ENCODE results near the genes CLDN18 and FOXL2.

DNA sequence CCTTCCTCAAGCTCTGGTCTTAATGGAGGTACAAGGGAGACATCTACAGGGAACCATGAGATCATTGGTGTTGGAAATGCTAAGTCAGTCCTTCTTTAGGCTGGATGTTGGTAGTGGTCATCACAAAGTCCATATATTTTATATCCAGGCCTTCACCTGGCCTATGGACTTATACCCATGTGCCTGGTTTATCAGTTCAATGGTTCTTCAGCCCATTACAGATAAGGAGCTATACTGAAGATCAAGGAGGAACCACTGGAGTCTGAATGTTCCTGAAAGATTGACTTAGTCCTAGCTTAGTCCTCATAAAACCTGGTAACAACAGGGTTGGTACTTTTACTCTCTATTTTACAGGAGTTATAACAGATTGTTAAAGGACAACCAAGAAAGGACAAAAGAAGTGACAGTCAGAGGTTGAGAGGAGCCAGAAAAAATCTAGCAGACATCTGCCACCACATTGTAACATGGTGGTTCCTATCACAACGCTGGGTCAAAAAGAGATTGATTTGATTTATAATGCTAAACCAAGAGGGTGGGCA lies 134.8 kb downstream of the STAG1 start:
- CAGE, long polyA plus RNA = no peak
- RRBS = no CpG with 5 or more reads among the region's 1 CpG

GRCh38 chr3:136818060-136818801 lies 695 bp upstream of the SLC35G2 start:
- CAGE, long polyA plus RNA = no peak
- RRBS = no CpG with 5 or more reads among the region's 11 CpGs

DNA sequence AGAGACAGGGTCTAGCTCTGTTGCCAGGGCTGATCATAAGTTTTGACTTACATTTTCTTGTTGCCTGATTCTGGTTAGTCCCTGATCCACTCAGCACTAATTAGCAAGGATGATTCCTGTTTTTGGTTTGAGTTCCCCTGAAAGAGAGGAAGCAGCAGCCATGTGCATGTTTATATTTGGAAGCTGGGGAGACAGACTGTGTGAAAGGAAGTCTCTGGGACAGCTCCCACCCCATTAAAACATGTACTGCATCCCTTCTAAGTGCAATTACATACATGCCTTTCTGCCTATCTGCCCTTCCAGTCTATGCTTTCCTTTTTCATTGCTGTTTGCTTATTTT lies 3.6 kb upstream of the NCK1 start:
- CAGE, long polyA plus RNA = no peak

GRCh38 chr3:136860596-136861107 lies 1.4 kb upstream of the NCK1 start:
- CAGE, long polyA plus RNA = no peak
- RRBS = no CpG with 5 or more reads among the region's 5 CpGs

- CAGE, long polyA plus RNA = no peak
- RRBS = no CpG with 5 or more reads among the region's 3 CpGs
Measured at GRCh38 chr3:136893631-136894203, 31.7 kb downstream of the NCK1 start.

GRCh38 chr3:138009649-138010544 lies at the start of gene CLDN18:
Gene CLDN18 (plus strand): TSS chr3:138010165.
- CAGE, long polyA plus RNA = no peak
- RRBS = 92% methylated on average over 4 of the region's 41 CpGs

DNA sequence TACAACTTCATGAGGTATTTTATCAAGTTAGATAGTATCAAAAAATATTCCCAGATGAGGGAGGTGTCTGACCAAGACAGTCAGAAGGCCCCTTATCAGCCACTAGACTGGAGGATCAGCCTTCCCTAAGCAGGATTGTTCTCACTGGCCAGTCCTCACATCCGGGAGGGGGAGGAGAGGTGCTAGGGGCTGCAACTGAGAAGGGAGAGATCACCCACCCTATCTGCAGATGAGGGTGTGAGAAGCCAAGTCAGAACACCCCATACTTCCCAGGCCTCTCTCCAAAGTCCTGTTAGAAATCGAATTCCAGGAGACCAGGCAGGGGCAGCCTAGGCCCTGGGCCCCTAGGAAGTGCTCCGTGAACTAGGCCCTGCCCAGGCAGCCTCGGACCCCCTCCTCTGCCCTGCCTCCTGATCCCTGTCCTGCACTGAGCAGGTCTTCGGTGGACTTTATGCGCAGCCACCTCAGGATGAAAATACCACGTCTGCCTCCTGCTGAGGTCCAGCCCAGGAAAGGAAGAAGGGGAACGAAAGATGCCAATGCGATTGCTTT lies 980 bp downstream of the DZIP1L start:
- CAGE, long polyA plus RNA = no peak
- RRBS = no CpG with 5 or more reads among the region's 9 CpGs

- CAGE, long polyA plus RNA = no peak
- RRBS = 1% methylated on average over 28 of the region's 51 CpGs
Measured at GRCh38 chr3:138347936-138348485, 368 bp upstream of the MRAS start.

DNA sequence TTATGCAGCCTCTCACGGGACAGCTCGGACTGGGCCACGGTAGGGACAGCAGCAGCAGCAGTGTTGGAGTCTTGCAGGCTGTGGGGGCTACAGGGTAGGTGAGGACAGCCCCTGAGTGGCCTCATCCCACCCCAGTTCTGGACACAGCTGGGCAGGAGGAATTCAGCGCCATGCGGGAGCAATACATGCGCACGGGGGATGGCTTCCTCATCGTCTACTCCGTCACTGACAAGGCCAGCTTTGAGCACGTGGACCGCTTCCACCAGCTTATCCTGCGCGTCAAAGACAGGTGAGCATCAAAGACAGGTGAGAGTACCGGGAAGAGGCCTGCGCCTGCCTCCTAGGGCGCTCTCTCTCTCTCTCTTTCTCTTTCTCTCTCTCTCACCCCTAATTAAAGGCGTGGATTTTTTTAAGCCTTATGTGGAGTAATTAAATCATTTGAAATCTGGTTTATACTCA lies 37.2 kb upstream of the ESYT3 start:
- CAGE, long polyA plus RNA = no peak
- RRBS = no CpG with 5 or more reads among the region's 17 CpGs

DNA sequence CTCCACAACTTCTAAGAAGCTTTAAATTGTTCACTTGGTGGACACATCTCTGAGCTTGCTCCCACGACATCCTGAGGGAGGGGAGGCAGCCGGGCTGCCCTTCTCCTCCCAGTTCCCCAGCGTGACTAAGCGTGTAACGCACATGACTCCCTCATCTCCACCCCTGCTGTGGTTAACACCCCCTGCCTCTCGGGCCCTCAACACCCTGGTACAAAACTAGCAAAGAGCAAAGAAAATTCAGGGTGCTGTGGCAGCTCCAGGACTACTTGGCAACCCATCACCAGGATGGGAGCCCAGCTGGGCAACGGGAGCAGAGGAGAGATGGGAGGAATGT lies 23.7 kb upstream of the ESYT3 start:
- CAGE, long polyA plus RNA = no peak
- RRBS = no CpG with 5 or more reads among the region's 7 CpGs

DNA sequence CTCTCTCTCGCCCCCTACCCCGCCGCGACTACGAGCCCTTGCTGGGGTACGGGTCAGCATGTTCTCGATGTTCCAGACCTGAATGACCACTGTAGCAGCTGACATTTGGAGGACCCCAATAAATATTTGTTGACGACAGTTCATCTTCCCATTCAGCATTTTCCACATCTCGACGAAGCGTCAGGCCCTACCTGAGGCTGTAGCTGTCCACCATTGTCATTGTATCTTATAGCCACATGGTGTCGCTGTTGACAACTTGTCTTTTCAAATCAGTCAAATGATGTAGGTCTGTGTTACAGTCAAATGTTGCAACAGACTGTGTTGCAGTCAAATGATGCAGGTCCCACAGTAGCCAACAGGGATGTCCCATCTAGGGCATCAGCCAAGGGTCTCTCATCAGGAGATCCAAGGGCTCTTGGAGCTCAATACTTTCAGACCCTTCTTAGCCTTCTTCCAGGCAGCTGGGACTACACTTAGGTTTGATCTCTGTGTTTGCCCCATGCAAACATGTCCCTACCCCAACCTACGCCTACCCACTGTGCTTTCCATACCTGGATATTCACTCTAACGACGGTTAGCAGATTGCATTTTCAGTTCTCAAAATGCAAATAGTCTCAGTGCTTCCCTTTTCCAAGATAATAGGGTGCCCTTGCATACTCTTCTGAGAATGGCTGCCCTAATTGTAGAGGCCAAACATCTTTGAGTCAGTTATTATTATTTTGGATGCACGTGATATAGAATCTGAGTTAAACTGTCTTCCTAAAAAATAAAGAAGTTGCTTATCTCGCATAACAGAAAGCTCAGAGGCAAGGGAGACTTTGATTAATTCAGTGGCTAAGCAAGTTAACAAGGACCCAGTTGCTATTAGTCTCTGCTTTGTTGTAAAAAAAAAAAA lies 803 bp upstream of the CEP70 start:
- CAGE, long polyA plus RNA = no peak
- RRBS = no CpG with 5 or more reads among the region's 17 CpGs

DNA sequence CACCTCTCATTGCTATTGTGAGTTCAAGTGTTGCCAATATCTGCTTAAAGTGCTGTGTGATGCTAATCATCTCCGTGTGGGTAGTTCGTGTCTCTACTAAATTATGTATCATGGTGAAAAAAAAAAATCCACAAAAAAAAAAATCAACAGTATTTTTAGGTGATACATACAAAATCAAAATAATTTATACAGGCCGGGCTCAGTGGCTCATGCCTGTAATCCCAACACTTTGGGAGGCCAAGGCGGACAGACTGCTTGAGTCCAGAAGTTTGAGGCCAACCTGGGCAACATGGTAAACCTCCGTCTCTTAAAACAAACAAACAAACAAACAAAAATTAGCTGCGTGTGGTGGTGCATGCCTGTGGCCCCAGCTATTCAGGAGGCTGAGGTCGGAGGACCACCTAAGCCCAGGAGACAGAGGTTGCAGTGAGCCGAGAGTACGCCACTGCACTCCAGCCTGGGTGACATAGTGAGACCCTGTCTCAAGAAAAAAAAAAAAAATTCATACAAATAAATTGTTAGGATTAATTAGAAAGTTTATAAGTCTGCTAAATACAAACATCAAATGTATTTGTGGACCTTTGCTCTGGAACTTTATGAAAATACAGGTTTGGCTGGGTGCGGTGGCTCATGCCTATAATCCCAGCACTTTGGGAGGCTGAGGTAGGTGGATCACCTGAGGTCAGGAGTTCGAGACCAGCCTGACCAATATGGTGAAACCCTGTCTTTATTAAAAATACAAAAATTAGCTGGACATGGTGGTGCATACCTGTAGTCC lies 42.9 kb downstream of the FAIM start:
- CAGE, long polyA plus RNA = no peak
- RRBS = no CpG with 5 or more reads among the region's 11 CpGs

DNA sequence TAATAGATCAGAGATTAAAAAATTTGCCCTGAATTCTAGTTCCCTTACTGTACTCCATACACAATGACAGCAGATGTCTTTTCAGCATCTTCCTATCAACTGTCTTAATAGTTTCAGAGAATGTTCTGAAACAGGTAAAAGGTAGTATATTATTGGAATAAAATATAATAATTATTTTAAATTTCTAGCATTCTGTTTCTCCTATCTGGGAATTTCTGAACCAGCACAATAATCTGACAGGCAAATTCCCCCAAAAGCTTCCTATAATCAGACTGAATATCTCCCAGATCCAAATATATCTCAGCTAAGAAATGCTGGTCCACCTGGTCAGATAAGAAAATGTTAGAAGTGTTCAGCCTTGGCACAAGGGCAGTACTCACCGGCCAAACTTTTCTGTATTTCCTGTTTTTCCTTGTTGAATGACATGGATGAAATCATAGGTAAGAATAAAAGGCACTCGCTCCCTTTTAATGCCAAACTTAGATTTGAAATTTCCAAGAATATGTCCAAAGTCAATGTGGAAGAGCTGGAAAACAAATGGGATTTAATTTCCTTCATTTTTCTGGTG lies 48.8 kb downstream of the FAIM start:
- CAGE, long polyA plus RNA = no peak
- RRBS = no CpG with 5 or more reads among the region's 2 CpGs

DNA sequence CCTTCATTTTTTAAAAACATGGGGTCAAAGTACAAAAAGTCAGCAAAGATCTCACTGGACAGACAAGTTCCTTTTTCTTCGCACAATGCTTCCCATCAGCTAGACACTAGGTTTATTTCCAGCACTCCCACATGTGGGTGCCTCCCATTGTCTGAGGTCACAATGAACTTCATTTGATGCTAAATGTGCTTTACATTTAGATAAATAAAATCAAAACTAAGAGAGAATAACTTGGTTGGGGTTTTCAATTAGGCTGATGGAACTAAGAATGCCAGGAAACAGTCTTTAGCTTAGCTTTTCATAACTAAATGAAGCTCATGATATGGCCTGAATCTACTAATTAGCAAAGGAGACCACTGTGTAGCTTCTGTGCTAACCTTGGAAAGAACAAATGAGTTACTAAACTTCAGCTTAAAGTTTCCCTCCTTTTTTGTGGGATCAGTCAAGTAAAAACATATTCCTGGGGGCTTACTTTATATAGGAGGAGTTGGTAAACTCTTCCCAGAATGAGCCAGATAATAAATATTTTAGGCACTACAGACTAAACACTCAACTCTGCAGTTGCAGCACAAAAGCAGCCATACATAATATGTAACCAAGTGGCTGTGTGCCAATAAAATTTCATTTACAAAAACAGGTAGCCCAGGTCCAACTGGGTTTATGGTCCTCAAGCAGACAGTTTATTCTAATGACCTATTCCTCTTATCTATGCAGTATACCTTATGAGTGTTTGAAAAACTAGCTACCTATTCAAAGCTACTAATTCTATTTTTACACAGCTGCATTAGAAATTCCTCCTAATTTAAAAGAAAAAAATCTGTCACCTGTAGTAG lies 61.6 kb downstream of the FAIM start:
- CAGE, long polyA plus RNA = no peak
- RRBS = no CpG with 5 or more reads among the region's 1 CpG

DNA sequence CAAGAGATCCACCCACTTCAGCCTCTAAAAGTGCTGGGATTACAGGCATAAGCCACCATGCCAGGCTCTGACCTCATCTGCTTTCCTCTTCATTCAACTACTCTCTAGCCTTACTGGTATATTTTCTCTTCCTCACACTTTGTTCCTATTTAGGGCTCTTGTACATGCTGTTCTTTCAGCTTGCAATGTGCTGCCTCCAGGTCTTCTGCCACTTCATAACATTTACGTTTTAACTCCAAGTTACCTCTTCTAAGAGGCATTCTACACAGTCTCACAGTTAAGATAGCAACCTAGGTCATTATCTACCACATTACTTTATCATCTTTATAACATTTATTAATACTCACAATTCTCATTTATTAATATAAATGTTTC lies 34.8 kb downstream of the PIK3CB start:
- CAGE, long polyA plus RNA = no peak
- RRBS = no CpG with 5 or more reads among the region's 1 CpG

DNA sequence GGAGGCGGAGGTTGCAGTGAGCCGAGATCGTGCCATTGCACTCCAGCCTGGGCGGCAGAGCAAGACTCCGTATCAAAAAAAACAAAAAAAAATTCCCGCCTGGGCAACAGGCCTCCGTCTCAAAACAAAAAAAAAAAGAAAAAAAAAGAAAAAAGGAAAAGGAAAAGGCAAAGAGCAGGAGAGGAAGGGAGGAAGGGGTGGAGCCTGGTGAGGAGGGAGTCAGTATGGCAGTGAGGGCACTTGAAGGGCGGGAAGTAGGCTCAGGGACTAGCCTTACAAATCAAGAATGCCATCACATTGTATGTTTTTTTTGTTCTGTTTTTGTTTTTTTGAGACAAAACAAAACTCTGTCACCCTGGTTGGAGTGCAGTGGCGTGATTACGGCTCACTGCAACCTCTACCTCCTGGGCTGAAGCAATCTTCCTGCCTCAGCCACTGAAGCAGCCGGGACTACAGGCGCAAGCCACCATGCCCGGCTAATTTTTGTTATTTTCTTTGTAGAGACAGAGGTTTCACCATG lies 10.4 kb upstream of the PIK3CB start:
- CAGE, long polyA plus RNA = no peak
- RRBS = no CpG with 5 or more reads among the region's 13 CpGs

DNA sequence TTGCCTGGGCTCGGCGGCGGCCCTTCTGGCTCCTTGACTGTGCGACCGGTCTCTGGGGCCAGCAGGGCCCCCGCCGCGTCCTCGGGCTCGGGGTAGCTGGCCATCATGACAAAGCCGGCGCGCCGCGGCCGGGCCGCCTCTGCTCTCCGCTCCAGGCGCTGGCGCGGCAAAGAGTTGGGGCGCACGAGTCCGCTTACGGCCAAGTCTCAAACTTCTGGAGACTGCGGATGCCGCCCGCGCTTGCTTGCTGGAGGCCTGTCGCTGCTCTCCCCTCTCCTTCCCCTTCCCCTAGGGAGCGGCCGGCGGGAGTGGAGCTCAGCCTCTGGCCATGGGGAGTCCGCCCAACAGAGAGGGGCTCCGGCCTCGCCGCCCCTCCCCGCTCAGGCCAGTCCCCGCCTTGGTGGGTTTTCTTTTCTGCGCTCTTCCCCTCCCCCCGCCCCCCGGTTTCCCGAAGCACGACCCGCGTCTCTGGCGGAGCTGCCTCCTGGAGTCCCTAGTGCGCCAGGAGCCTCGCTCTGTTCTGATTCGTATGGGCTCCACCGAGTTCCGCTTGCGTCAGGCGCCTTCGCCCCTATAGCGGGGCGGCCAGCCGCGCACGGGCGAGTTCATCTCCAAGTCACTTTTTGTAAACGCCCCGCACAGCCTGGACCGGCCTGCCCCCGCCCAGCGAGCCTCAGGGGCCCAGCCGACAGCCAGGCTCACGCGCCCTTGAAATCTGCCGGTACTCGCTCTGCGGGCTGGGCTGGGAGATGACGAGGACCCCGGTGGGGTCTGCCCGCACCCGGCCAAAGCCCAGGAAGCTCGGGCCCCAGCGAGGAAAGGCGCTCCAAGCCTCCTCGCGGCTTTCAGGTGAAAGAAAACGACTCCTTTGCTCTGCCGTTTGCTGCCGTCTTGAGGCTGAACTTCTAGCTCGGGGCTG lies at the start of gene FOXL2:
TSS of gene FOXL2 (minus strand) at position 522 of the 919 bp plus-strand sequence.
- CAGE, long polyA plus RNA = no peak
- RRBS = 6% methylated on average over 28 of the region's 85 CpGs

DNA sequence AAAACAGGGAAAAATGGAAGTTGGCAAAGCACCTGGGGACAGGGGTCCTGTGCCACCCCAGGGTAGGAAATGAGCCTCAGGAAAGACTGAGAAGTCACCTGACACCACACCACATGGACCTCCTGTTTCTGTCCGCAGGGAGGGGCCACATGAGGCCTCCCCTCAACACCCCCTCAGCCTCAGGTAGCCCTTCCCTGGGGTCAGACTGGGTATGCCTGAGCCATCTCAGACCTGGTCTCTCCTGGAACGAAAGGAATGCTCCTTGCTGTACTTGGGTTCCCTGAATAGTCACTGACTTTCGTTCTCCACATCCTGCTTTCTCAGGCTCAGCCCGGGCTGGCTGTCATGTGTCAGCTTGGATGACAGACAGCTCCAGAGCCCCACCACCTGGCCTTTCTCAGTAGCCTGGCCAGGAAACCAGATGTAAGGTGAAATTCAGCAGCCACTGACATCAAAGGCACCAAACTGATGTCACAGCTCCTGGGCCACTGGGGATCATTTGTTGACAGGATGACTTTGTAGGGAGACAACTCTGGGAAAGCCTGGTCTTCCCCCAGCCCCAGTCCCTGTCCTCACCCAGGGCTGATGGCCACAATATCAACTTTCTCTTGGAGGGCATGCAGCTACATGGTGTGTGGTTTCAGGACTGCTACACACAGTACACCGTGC lies 141.5 kb upstream of the MRPS22 start:
- CAGE, long polyA plus RNA = no peak
- RRBS = no CpG with 5 or more reads among the region's 5 CpGs

DNA sequence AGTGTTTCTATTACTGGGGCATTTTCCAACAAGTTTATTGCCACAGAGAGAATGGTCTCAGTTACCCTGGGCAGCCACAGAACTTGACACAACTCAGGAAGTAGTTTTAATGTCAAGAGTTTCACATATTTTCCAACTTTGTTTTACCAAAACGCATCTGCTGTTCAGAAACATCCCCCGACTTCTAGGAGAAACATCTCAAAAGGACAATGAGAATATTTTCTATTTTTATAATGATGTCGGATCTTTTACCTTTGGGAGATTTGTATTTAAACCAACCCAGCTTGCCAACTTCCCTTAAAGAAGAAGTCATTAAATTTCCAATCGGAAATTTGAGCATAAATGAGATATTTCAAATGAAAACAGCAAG lies 107.4 kb upstream of the MRPS22 start:
- CAGE, long polyA plus RNA = no peak
- RRBS = no CpG with 5 or more reads among the region's 4 CpGs

- CAGE, long polyA plus RNA = no peak
- RRBS = no CpG with 5 or more reads among the region's 4 CpGs
Measured at GRCh38 chr3:139538381-139538721, 1.2 kb downstream of the RBP1 start.